Measurements from ENCODE around the gene CASQ2.

GRCh38 chr1:113955149-113955956, 23.9 kb upstream of the OLFML3 start:
- PRO-cap, 2 experiments = no peak in any of the 2 experiments
- RAMPAGE, long total RNA, 5 experiments = no peak in any of the 5 experiments

DNA sequence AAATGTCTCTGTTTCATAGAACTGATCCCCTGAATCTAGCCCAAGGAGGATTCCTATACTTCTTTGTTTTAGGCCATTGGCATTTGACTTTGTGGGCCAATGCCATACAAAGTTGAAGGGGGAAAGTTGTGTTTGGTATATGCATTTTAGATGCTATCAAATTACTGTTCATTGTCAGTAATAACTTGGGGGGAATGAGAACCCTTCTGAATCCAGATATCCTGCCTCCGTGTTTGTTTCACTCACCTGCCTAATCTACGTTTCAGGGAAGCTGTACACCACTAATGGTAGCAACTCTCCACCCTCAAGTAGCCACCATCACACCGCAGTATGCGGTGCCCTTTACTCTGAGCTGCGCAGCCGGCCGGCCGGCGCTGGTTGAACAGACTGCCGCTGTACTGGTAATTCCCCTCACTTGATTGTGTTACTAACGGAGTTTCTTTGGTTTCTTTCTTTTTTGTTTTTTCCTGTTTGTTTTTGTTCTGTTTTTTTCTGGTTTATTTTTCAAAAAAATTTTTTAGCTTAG, 16.1 kb upstream of the OLFML3 start:
- PRO-cap, 2 experiments = no peak in any of the 2 experiments
- RAMPAGE, long total RNA, 5 experiments = no peak in any of the 5 experiments

- PRO-cap, 2 experiments = no peak in any of the 2 experiments
- RAMPAGE, long total RNA, 5 experiments = no peak in any of the 5 experiments
These were observed 13.3 kb upstream of the OLFML3 start for GRCh38 chr1:113965877-113966490.

DNA sequence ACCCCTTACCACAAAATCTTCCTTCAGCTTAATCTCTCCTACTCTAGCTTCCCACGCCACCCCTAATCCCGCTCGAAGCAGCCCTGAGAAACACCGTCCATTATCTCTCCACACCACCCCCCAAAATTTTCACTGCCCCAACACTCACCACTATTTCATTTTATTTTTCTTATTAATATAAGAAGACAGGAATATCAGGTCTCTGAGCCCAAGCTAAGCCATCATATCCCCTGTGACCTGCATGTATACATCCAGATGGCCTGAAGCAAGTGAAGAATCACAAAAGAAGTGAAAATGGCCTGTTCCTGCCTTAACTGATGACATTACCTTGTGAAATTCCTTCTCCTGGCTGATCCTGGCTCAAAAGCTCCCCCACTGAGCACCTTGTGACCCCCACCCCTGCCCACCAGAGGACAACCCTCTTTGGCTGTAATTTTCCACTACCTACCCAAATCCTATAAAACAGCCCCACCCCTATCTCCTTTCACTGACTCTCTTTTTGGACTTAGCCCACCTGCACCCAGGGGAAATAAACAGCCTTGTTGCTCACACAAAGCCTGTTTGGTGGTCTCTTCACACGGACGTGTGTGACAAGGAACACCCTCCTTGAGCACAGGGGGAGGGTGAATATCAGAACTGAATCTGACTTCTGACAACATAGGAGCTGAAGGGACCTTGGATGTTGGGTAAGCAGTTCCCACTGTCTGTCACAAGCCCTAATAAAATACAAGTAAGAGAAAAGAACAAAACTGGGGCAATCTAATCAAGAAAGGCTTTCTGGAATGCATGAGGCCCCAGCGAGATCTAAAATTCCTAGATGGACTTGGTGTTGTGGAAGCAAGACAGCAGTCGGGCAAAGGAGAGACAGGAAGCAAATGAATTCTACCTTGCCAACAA, 52.9 kb downstream of the OLFML3 start:
- PRO-cap, 2 experiments = no peak in any of the 2 experiments
- RAMPAGE, long total RNA, 5 experiments = no peak in any of the 5 experiments

GRCh38 chr1:114419157-114419478, 91.9 kb downstream of the TRIM33 start:
- PRO-cap, 2 experiments = no peak in any of the 2 experiments
- RAMPAGE, long total RNA, 5 experiments = no peak in any of the 5 experiments

DNA sequence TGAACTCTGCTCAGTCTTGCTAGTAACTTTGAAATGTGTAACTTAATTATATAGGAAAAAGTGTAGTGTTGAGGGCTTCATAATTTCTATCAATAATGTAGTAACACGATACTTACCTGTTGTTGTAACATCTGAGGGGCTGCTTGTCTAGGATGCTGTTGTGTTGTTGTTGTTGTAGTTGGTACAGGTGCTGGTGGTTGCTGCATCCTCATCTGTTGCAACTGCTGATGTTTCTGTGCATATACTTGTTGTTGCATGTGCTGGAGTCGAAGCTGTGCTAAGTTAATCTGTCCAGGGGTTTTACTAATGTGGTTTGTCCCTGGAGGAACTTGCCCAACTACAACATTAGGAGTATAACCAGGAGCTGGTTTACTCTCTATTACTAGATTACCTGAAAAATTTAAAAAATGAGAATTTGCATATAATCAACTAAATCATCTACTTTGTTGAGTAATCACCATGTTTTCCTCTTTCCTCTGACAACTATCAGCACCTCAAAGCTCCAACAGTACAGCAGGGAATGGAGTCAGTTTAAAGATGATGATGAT, 85.6 kb downstream of the TRIM33 start:
- PRO-cap, 2 experiments = no peak in any of the 2 experiments
- RAMPAGE, long total RNA, 5 experiments = no peak in any of the 5 experiments

DNA sequence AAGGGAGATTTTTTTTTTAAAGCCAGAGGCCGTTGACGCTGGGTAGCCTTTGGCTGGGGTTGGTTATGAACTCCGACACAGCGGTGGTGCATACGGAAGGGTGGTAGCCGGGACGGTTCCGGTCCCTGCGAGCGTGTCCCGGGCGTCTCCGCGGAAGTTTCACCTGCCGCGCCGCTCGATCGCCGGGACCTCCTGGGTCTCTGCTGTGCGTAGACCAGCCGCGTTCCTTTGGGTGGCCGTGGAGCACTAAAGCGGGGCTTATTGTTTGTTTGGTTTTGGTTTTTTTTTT, 331 bp upstream of the TRIM33 start:
- PRO-cap, 2 experiments = peak in 1 of 2 experiments; most common plus-strand start position 91 of the sequence (in 1); most common minus-strand start position 202 of the sequence (in 1)
- RAMPAGE, long total RNA, 5 experiments = no peak in any of the 5 experiments

- PRO-cap, 2 experiments = no peak in any of the 2 experiments
- RAMPAGE, long total RNA, 5 experiments = no peak in any of the 5 experiments
These were observed 28.1 kb upstream of the TRIM33 start for GRCh38 chr1:114539192-114539509.

GRCh38 chr1:114671808-114672316, 2.0 kb upstream of the DENND2C start:
- PRO-cap, 2 experiments = no peak in any of the 2 experiments
- RAMPAGE, long total RNA, 5 experiments = no peak in any of the 5 experiments

GRCh38 chr1:114726072-114726769, 9.7 kb upstream of the NRAS start:
- PRO-cap, 2 experiments = no peak in any of the 2 experiments
- RAMPAGE, long total RNA, 5 experiments = no peak in any of the 5 experiments

DNA sequence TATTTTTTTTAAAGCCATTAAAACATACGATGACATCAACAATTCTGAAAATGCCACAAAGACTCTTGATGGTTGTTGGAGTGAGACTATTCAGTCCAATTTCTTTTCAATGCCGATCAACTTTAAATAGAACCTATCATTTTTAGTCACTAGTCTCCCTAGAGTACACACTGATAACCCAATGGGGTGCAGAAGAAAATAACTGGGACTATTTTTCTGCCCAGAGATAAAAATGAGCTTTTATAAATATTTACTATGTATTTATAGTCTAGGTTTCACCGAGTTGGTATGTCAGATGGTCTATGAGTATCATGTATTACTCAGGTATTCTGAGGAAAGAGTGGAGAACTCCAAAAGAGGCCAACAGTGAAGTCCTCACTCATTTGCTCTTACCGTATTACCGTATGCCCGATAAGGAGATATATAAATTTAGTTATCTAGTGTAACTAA, 15.9 kb downstream of the CSDE1 start:
- PRO-cap, 2 experiments = no peak in any of the 2 experiments
- RAMPAGE, long total RNA, 5 experiments = no peak in any of the 5 experiments

- PRO-cap, 2 experiments = no peak in any of the 2 experiments
- RAMPAGE, long total RNA, 5 experiments = no peak in any of the 5 experiments
These were observed 100.7 kb upstream of the TSPAN2 start for GRCh38 chr1:115189850-115190544.

GRCh38 chr1:115545632-115546652, 95.8 kb upstream of the VANGL1 start:
- PRO-cap, 2 experiments = peak in 1 of 2 experiments; most common minus-strand start chr1:115545850 (in 1)
- RAMPAGE, long total RNA, 5 experiments = no peak in any of the 5 experiments

- PRO-cap, 2 experiments = peak in 1 of 2 experiments; most common plus-strand start chr1:115768965 (in 1); most common minus-strand start chr1:115768714 (in 1)
- RAMPAGE, long total RNA, 5 experiments = start-site peak on the minus strand in 4 of 5 experiments, at chr1:115768660-115768805 at its widest, 12 to 2,144 reads per replicate
These were observed at the start of gene CASQ2 for GRCh38 chr1:115768430-115769275. TSS of gene CASQ2 (minus strand) at chr1:115768714.

GRCh38 chr1:115945661-115945897, 30.7 kb upstream of the SLC22A15 start:
- PRO-cap, 2 experiments = no peak in any of the 2 experiments
- RAMPAGE, long total RNA, 5 experiments = no peak in any of the 5 experiments

DNA sequence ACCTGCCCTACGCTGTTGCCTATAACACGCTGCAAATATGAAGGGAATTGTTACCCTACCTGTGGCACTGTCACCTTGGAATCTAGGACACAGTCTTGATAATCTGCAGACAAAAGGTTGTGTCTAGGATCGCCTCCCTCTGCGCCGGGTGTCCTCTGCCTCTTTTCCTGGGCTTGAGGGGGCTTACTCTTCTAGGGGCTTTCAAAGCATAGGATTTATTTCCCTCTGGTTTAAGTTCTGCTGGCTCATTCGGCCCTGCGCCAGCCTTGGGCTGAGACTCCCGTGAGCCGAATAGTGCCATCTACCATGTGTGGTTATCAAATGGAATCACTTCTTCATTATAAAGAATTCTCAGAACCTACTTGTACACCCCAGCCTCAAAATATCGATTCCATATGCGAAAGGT, 728 bp downstream of the SLC22A15 start:
- PRO-cap, 2 experiments = no peak in any of the 2 experiments
- RAMPAGE, long total RNA, 5 experiments = no peak in any of the 5 experiments

GRCh38 chr1:116152550-116153005, 41.4 kb downstream of the MAB21L3 start:
- PRO-cap, 2 experiments = peak in 1 of 2 experiments; most common minus-strand start chr1:116152647 (in 1)
- RAMPAGE, long total RNA, 5 experiments = no peak in any of the 5 experiments

DNA sequence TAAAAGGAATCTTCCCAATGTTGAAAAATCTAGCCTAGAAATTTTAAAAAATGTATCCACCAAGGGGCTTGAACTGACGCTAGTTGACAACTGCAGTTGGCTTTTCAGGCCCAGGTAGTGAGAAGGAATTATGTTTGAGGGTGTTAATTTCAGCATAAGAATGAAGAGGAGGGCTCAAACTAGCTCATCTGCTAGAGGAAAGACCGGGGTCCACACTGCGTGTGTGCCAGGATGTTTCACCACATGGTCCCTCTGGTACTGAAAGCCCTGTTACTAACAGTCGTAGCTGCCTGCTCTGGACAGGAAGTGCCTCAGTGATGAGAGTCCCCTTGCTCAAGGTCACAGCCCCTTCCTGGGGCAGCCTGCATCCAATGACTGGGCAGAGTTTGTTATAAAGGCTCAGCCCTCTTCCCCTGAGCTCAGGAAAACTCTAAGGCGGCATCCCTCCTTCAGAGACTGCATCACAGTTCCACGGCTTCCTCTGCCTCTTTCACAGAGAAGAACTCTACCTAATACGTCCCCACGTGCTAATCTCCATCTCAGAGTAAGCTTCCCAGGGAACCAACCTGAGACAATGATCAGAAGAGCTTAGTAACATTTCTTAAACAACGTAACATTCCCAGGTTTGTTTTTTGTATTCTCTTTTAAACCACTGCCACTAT, 38.2 kb upstream of the ATP1A1 start:
- PRO-cap, 2 experiments = no peak in any of the 2 experiments
- RAMPAGE, long total RNA, 5 experiments = no peak in any of the 5 experiments

DNA sequence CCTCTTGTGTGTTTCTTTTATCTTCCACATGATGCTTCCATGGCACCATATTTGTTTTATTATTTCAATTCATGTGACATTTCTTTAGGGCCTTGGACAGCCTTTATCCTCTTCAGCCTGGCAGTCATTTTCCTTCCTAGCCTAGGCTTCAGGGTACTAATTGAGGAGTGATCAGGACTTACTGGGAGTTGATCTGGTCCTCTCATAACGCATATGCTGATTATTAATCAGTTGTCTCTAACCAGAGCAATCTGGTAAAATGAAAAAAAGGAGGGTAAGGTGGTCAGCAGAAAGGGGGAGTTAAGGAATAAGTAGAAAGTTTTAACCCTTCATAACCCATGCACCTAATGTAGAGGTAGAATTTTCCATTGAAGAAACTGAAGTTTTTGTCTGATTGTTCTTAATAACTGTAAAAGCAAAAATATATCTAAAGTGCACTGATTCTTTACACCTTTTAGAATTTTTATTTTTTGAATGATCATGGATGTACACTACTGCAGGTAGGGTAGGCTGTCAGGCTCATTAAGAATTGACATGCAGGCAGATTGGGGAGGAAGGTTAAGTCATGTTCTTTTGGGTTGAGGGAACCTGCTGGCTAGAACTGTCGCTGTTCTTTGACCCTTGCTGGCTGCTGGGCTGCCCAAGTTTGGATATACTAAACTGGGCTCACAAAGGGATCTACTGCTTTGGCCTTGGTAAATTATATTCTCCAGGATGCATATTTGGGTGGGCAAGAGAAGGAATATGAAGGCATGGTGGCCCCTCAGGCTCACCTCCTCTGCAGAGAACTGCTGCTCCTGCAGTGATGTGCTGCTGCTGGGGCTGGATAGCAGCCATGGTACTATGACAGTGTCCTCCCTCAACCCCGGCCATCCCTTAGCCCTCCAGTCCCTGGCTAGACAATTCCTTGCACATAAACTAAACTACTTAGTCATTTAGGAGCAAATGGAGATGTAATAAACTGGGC, 5.8 kb downstream of the ATP1A1 start:
- PRO-cap, 2 experiments = no peak in any of the 2 experiments
- RAMPAGE, long total RNA, 5 experiments = no peak in any of the 5 experiments

GRCh38 chr1:116380419-116380844, 7.4 kb downstream of the ATP1A1 start:
- PRO-cap, 2 experiments = no peak in any of the 2 experiments
- RAMPAGE, long total RNA, 5 experiments = no peak in any of the 5 experiments